IMR-90 (cell line): Measurements from ENCODE around the genes GARS1, AQP1 and NEUROD6.

DNA sequence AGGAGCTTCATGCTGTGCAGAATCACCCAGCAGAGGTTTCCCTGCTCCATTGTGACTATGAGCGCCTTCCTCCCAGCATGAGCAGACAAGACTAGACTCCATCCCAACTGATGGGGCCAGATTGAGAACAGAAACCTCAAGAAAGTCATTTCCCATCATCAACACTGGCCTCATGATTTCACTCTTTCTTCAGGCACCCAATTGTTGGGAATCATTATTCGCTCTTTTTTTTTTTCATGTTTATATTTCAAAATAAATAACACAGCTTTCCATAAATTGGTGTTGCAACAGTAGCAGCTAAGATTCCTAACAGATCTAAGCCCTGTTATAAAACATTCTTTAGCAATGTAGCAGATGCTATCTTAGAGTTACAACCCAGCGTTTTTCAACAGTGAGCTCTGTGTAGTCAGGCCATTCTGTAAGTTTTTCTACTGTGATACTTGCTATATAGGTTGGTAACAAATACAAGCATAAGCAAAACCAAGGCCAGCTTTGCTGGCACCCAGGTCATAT, 13.1 kb downstream of the NOD1 start:
- RRBS: no CpG with 5 or more reads among the region's 3 CpGs
CAGE:
- cytosol, long polyA plus RNA: no peak
- long polyA plus RNA: no peak
- nucleus, long polyA plus RNA: no peak

- RRBS: no CpG with 5 or more reads among the region's 14 CpGs
CAGE:
- cytosol, long polyA plus RNA: no peak
- long polyA plus RNA: no peak
- nucleus, long polyA plus RNA: no peak
Measured at GRCh38 chr7:30593633-30594490, 816 bp upstream of the GARS1 start.

- RRBS: 1% methylated on average over 26 of the region's 75 CpGs
CAGE:
- cytosol, long polyA plus RNA: start-site peak on the plus strand at chr7:30594847-30594929, 486 and 595 reads in 2 replicates; start-site peak on the plus strand at chr7:30595078-30595130, 208 and 468 reads in 2 replicates
- long polyA plus RNA: start-site peak on the plus strand at chr7:30594829-30594931, 619 and 676 reads in 2 replicates; start-site peak on the plus strand at chr7:30595075-30595107, 281 and 212 reads in 2 replicates
- nucleus, long polyA plus RNA: start-site peak on the plus strand at chr7:30594832-30594930, 188 and 255 reads in 2 replicates; start-site peak on the plus strand at chr7:30595078-30595113, 111 and 60 reads in 2 replicates
Measured at GRCh38 chr7:30594491-30595188, at the start of gene GARS1. GARS1 (plus strand) TSS chr7:30594878.

DNA sequence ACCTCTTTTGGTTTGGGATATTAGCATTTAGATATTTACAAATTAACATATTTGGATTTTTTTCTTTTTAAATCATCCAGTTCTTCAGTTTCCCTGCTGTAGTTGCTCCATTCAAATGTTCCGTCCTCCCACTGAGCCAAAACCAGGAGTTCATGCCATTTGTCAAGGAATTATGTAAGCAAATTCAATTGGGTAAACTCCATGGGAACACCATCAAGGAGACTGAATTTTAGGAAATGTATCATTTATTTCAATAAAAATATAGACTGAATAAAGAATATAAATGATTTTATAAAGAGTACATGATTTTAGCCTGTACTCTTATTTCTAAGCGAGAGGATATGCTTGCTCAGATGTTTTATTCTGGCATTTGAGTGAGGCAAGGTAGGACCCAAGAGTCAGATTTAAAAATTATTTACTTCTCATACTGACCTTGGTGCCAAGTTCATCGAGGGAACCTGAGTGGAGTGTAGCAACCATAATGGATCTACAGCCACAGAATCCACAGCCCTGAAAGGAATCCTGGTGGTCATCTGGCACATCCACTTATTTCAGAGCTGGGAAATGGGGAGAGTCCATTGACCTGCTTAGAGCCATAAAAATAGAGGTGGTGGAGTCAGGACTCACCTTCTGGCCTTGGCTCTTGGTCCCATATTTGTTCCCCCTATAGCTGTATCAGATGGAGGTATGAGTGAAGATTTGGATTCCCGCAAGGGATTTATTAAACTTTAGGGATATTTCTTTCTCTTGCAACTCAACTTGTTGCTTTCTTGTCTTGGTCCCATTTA, 36.9 kb downstream of the GARS1 start:
- RRBS: no CpG with 5 or more reads among the region's 4 CpGs
CAGE:
- cytosol, long polyA plus RNA: no peak
- long polyA plus RNA: no peak
- nucleus, long polyA plus RNA: no peak

DNA sequence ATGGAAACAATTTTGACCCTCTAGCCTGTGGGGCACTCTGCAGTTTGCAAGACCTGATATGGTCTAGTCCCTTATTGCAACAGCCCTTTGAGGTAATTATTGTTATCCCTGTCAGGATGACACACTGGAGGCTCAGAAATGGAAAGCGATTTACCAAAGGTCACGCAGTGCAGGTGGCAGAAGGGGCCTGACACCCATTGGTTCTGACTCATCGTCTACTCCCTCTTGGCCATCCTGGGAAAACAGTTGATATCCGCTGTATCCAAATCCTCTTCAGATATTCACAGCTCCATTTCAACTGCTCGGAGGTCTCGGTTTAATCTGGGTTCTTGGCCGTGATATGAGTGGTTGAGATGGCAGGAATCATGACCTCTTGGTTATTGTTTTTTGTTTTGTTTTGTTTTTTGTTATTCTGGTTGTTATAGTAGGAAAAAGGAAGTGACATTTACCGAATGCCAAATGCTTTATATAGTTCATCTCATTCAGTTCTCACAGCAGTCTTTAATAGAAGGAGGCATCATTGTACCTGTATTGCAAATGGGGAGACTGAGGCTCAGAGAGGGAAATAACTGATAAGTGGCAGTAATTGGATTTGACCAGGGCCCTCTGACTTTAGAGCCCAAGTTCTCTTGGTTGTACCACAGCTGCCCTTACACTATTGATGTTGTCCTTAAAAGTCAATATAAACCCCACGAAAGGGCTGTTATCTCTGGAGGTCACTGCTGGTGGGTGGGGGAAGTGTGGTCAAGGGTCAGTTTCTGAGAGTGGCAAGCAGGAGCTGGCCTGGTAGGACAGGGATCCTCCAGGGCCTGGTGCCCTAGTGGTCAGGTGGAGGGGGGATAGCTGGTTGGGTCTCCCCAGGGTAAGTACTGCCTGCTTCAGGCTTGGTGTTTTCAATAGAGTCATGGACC, 44.4 kb upstream of the AQP1 start:
- RRBS: no CpG with 5 or more reads among the region's 9 CpGs
CAGE:
- cytosol, long polyA plus RNA: no peak
- long polyA plus RNA: no peak
- nucleus, long polyA plus RNA: no peak

GRCh38 chr7:30904900-30905489, 6.7 kb upstream of the AQP1 start:
- RRBS: no CpG with 5 or more reads among the region's 10 CpGs
CAGE:
- cytosol, long polyA plus RNA: no peak
- long polyA plus RNA: no peak
- nucleus, long polyA plus RNA: no peak

DNA sequence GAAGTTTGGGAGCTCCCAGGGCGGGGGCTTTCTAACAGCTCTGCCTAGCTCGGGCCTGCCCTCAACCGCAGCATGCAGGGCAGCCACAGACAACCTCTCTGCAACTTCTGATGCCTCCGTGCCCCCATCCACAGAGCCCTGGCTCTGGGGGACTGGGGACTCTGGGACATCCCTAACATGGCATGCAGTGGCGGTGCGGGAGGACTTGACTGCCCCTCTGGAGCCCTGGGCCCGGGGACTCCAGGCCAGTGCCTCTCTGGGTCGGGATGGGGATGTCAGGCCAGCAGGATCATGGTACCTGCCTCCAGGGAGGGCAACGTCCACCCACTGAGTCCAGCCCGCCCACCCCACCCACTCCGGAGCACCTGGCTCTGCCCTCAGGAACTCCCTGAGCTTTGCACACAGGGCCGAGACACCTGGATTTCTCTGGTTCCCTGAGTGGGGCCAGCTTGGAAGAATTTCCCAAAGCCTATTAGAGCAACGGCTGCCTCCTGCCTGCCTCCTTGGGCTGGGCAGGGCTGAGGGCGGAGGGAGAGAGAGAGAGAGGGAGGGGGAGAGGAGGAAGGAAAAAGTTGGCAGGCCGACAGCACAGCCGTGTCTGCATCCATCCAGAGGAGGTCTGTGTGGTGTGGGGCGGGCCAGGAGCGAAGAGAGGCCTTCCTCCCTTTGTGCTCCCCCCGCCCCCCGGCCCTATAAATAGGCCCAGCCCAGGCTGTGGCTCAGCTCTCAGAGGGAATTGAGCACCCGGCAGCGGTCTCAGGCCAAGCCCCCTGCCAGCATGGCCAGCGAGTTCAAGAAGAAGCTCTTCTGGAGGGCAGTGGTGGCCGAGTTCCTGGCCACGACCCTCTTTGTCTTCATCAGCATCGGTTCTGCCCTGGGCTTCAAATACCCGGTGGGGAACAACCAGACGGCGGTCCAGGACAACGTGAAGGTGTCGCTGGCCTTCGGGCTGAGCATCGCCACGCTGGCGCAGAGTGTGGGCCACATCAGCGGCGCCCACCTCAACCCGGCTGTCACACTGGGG, at the start of gene AQP1:
Gene AQP1 (plus strand): TSS at position 722 of the 1,024 bp plus-strand sequence.
- RRBS: 17% methylated on average over 2 of the region's 38 CpGs
CAGE:
- cytosol, long polyA plus RNA: no peak
- long polyA plus RNA: no peak
- nucleus, long polyA plus RNA: no peak

DNA sequence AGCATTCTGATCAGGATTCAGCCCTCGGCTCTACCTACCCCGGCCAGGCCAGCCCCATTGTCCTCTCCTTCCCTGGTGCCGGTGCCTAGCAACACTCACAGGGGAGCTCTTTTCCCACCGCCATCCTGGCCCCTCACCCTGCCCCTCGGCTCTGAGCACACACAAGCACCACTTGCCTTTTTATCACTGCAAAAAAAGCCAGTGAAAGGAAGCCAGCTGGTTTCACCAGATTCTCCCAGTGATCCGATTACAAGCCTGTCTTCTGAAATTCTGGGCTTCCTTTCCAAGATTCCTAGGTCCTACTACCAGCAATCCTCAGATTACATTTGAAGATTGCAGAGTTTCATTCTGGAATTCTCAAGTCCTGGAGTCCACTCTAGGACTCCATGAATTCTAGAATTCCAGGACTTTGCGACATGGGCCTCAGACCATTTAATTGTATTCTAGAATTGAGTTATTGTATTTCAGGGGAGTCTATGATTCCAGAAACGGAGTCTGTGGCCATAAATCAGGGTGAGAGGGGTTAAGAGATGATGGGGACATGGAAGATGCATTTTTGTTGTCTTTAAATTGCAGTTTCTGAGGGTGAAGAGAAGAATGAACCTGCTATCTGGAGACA, 8.8 kb upstream of the ADCYAP1R1 start:
- RRBS: no CpG with 5 or more reads among the region's 8 CpGs
CAGE:
- cytosol, long polyA plus RNA: no peak
- long polyA plus RNA: no peak
- nucleus, long polyA plus RNA: no peak

- RRBS: no CpG with 5 or more reads among the region's 3 CpGs
CAGE:
- cytosol, long polyA plus RNA: no peak
- long polyA plus RNA: no peak
- nucleus, long polyA plus RNA: no peak
Measured at GRCh38 chr7:31340513-31340896, at the start of gene NEUROD6. NEUROD6 (minus strand) TSS chr7:31340726.

DNA sequence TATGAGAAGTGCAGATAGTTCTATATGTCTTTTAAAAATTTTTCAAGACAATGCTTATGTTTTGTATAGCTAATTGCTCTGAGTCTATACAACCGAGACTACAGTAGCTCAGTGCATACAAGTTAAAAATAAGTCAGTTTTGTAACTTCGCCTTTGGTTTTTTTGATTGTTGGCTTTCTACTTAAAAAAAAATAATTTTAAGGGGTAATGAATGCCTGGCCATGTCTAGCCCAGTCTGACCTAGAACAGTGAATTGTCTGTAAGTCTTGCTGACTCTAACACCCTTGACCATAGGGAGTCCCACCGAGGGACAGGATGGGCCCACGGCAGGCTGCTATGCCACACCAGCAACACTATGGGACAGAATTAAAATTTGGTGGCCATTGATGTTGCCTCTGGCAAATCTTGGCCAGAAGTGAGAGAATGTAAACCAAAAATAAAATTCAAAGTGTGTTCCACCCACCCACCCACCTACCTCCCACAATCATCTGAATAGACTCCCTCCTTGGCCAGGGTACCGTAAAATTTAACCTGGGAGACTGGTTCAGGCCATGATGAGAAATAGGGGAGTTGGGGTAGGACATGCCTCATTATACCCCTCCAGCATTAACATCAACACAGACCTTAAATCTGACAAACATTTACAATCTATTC, 32.2 kb downstream of the AVL9 start:
- RRBS: no CpG with 5 or more reads among the region's 5 CpGs
CAGE:
- cytosol, long polyA plus RNA: no peak
- long polyA plus RNA: no peak
- nucleus, long polyA plus RNA: no peak

DNA sequence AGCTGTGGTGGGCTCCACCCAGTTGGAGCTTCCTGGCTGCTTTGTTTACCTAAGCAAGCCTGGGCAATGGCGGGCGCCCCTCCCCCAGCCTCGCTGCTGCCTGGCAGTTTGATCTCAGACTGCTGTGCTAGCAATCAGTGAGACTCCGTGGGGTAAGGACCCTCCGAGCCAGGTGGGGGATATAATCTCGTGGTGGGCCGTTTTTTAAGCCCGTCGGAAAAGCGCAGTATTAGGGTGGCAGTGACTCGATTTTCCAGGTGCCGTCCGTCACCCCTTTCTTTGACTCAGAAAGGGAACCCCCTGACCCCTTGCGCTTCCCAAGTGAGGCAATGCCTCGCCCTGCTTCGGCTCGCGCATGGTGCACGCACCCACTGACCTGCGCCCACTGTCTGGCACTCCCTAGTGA, 192.9 kb downstream of the AVL9 start:
- RRBS: no CpG with 5 or more reads among the region's 20 CpGs
CAGE:
- cytosol, long polyA plus RNA: no peak
- long polyA plus RNA: no peak
- nucleus, long polyA plus RNA: no peak

- RRBS: no CpG with 5 or more reads among the region's 1 CpG
CAGE:
- cytosol, long polyA plus RNA: no peak
- long polyA plus RNA: no peak
- nucleus, long polyA plus RNA: no peak
Measured at GRCh38 chr7:32863749-32864298, 27.7 kb downstream of the KBTBD2 start.

- RRBS: no CpG with 5 or more reads among the region's 9 CpGs
CAGE:
- cytosol, long polyA plus RNA: no peak
- long polyA plus RNA: no peak
- nucleus, long polyA plus RNA: no peak
Measured at GRCh38 chr7:32869157-32869741, 22.3 kb downstream of the KBTBD2 start.

- RRBS: no CpG with 5 or more reads among the region's 3 CpGs
CAGE:
- cytosol, long polyA plus RNA: no peak
- long polyA plus RNA: no peak
- nucleus, long polyA plus RNA: no peak
Measured at GRCh38 chr7:32887527-32887806, 4.1 kb downstream of the KBTBD2 start.

GRCh38 chr7:33040798-33041610, 21.6 kb downstream of the NT5C3A start:
- RRBS: no CpG with 5 or more reads among the region's 9 CpGs
CAGE:
- cytosol, long polyA plus RNA: no peak
- long polyA plus RNA: no peak
- nucleus, long polyA plus RNA: no peak

DNA sequence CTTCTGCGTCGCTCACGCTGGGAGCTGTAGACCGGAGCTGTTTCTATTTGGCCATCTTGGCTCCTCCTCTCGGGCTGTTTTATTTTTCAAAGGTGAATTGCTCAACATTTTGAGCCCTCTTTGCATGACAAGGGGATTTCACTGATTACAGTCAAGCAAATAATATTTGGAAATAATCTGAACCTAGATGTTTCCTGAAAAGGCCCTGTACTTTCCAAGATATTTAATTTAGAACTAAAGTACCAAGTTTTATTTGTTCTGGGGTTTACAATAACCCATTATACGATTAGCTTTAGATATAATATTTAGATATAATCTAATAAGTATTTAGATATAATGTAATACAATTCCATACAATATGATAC, 377.7 kb upstream of the BMPER start:
- RRBS: no CpG with 5 or more reads among the region's 6 CpGs
CAGE:
- cytosol, long polyA plus RNA: no peak
- long polyA plus RNA: no peak
- nucleus, long polyA plus RNA: no peak

GRCh38 chr7:33554672-33555185, 350.6 kb upstream of the BMPER start:
- RRBS: no CpG with 5 or more reads among the region's 4 CpGs
CAGE:
- cytosol, long polyA plus RNA: no peak
- long polyA plus RNA: no peak
- nucleus, long polyA plus RNA: no peak

GRCh38 chr7:33630683-33631157, 274.6 kb upstream of the BMPER start:
- RRBS: no CpG with 5 or more reads among the region's 2 CpGs
CAGE:
- cytosol, long polyA plus RNA: no peak
- long polyA plus RNA: no peak
- nucleus, long polyA plus RNA: no peak

GRCh38 chr7:34174683-34175807, 269.7 kb downstream of the BMPER start:
- RRBS: no CpG with 5 or more reads among the region's 33 CpGs
CAGE:
- cytosol, long polyA plus RNA: no peak
- long polyA plus RNA: no peak
- nucleus, long polyA plus RNA: no peak

DNA sequence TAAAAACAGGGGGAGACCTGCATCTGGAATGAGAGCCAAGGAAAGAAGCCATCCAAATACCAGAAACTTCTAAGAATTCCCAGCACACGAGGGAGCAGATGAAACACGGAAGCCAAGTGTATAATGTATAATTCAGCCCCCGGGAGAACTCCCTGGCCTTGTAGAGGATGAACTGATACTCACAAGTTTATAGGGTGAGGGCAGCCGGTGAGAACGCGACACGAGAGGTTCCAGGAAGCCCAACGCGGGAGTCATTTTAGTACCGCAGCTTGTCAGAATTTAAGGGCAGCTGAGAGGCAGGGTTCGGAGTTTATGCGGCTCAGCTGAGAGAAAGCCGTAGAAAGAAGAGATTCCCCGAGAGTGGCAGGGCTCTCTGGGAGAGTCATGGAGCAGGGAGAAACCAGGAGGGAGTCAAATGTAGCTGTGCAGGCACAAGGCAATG, 164.0 kb downstream of the NPSR1 start:
- RRBS: 65% methylated on average over 1 of the region's 14 CpGs
CAGE:
- cytosol, long polyA plus RNA: no peak
- long polyA plus RNA: no peak
- nucleus, long polyA plus RNA: no peak